Metanephros (tissue), 2 donors: ENCODE data around the gene AKAP5.

GRCh38 chr14:61608792-61609254, 86.5 kb upstream of the HIF1A start:
- RAMPAGE, long total RNA, result no peak

GRCh38 chr14:61694707-61695375, 472 bp upstream of the HIF1A start:
- RAMPAGE, long total RNA, result no peak

DNA sequence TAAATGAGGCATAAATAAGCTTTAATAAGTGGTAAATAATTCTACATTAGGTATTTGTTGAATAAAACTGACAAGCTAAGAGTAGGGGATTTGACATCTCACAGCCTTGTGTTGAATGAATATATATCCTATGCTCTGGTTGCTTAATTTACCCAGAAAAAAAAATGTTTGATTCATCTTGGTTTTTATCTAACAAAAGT, 22.9 kb upstream of the SNAPC1 start:
- RAMPAGE, long total RNA, result no peak

- RAMPAGE, long total RNA, result no peak
These were observed 1.2 kb downstream of the PPP2R5E start for GRCh38 chr14:63541988-63542377.

GRCh38 chr14:63542378-63542844, 766 bp downstream of the PPP2R5E start:
- RAMPAGE, long total RNA, result no peak

DNA sequence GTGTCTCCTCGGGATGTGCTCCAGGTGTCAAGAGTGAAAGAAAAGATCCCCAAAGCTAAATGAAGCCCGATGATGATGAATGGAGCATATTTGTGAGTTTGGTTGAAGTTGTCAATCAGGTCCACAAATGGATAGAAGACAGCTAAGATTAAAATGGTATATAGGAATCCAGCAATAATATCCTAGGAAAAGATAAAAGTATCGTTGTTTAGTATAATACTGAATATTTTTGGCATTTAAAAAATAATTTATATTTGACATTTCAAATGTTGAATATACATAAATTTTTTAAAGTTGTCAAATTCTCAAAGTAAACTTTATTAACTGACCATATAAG, 41.4 kb downstream of the SGPP1 start:
- RAMPAGE, long total RNA, result no peak

- RAMPAGE, long total RNA, result no peak
These were observed 38.3 kb downstream of the SYNE2 start for GRCh38 chr14:63890828-63891866.

GRCh38 chr14:63896072-63896884, 43.5 kb downstream of the SYNE2 start:
- RAMPAGE, long total RNA, result no peak

DNA sequence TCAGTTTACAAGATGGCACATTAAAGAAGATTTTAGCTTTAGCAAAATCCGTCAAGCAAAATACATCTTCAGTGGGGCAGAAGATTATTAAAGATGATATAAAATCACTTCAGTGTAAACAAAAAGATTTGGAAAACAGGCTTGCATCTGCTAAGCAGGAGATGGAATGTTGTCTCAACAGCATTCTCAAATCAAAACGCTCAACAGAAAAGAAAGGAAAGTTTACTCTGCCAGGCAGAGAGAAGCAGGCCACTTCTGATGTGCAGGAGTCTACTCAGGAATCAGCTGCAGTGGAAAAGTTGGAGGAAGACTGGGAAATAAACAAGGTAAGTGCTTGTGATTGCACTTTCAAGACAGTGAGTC, 178.2 kb downstream of the SYNE2 start:
- RAMPAGE, long total RNA, result no peak

DNA sequence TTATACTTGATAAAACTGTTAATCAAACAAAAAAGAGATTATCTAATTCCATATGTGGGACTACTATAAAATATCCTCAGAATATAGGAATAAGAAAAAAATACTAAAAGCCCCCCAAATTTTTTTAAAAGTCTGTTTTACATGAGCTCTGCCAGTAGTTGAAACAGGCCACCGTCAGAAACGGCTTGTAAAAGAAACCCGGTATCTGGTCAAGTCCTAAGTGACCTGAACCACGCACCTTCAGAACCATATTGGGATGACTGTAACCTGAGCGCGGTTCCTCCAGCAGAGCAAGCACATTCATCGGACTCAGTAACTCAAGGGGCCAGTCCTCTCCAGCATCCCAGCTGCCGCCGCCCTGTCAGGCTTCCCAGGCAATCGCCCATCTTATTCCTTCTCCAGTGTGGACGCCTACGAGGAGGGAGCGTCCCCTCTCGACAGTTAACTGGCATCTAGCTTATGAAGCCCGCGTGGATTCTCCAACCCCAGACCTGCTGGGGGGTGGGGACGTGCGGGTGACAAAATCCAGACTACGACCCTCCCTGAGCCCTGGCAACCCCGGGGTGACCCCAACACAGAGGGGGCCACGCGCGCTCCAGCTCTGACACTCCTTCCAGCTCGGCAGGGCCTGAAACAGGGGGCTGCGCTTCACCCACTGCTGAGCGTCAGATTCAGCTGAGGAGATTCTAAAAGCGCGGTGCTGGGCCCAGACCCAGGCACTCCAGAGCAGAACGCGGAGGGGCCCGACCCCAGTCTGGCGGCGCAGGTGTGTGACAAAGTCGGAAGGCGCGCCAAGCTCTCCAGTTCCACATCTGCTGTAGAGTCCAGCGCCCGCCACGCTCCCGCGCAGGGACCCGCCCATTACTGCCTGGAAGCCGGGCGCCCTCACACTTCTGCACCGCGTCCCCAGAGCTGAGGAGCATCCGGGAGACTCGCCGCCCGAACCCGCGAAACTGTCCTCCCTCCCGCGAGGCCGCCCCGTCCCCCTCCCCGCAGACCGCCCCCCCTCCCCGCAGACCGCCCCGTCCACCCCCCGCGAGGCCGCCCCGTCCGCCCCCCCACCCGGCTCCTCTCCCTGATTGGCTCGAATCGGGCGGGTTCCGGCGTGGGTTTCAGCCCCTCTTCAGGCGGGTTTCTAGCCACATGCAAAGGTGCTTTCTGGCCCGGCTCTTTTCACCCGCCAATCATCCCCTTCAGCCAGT, 43.9 kb upstream of the ESR2 start:
- RAMPAGE, long total RNA, result no peak

DNA sequence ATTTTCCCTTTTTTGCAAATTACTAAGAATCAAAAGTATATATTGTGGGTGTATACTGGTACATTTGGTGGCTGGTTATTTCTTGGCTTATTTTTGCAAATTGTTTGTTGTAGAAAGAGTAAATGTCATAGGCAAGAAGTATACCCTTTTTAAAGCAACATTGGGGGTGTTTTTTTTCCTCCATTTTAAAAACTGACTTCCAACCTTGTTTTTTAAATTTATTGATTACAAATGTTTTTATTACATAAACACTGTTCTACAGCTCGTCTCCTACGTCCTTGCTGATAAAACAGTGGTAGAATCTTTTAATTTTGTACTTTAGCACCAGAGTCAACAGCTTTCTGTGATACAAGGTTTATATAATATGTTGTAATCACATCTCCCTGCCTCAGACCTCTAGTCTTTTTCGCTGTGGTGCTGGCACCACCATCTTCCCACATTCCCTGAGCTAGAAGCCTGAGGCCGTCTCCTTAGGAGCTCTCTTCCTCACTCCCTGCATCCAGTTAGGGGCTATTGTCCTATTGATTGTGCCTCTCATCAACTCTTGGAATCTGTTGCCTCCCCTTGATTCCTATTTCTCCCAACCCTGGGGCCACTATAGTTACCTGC, 17.1 kb downstream of the MTHFD1 start:
- RAMPAGE, long total RNA, result no peak

- RAMPAGE, long total RNA, result no peak
These were observed at the start of gene AKAP5 for GRCh38 chr14:64464583-64465646. Gene AKAP5 (plus strand): TSS chr14:64465499.

- RAMPAGE, long total RNA, result no peak
These were observed 234 bp downstream of the AKAP5 start for GRCh38 chr14:64465647-64465818.

GRCh38 chr14:64501509-64502272, 1.9 kb downstream of the ZBTB25 start:
- RAMPAGE, long total RNA, result no peak

- RAMPAGE, long total RNA, result no peak
These were observed 3.1 kb downstream of the ZBTB1 start for GRCh38 chr14:64507463-64508350.

DNA sequence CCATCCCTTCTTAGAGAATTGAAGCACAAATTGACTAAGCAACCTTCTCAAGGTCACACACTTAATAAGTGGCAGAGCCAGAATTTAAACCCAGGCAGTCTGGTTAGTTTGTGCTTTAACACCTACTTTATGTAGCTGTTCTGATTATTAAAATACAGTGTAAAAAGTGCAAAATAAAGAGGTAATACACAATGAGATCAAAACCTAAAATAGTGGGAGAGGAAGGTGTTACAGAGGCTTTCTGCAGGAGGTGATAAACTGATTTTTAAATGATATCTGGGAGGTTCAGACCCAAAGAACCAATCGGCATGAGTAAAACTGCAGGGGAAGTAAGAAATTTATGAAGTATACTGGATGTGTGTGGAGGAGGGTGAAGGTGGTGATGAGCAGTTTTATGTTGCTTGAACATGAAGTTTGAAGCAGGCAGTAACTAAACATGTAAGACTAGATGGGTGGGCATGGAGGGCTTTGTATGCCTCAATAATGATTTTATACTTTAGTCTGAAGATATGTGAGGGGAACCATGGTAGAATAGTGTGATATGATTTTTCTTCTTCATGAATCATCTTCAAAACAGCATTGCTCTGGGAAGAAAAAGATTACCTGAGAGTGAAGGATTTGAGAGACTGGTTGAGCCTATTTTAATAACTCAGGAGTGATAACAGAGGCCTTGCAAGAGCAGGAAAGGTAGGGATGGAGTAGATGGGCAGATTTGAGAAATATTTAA, 5.8 kb downstream of the ZBTB1 start:
- RAMPAGE, long total RNA, result no peak

DNA sequence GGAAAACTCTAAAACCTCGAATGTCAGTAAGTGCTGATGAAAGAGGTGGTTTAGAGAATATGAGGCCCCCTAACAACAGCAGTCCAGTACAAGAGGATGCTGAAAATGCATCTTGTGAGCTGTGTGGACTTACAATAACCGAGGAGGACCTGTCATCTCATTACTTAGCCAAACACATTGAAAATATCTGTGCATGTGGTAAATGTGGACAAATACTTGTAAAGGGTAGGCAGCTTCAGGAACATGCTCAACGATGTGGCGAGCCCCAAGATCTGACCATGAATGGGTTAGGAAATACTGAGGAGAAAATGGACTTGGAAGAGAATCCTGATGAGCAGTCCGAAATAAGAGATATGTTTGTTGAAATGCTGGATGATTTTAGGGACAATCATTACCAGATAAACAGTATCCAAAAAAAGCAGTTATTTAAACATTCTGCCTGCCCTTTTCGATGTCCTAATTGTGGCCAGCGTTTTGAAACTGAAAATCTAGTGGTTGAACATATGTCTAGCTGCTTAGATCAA, 17.8 kb upstream of the HSPA2 start:
- RAMPAGE, long total RNA, result no peak

DNA sequence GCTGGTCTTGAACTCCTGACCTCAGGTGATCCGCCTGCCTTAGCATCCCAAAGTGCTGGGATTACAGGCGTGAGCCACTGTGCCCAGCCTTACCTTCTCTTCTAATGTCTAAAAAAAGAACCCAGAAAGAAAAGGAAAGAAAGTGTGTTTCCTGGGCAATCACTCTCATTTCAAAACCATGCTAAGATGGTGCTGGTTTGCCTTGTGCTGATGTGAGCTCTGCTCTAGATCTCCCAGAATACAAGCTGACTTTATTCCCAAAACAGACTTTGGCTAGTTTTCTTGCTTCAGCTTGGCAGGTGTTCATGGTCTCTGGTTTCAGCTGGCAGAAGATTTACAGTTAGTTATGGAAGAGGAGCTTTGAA, 34.3 kb downstream of the PPP1R36 start:
- RAMPAGE, long total RNA, result no peak

DNA sequence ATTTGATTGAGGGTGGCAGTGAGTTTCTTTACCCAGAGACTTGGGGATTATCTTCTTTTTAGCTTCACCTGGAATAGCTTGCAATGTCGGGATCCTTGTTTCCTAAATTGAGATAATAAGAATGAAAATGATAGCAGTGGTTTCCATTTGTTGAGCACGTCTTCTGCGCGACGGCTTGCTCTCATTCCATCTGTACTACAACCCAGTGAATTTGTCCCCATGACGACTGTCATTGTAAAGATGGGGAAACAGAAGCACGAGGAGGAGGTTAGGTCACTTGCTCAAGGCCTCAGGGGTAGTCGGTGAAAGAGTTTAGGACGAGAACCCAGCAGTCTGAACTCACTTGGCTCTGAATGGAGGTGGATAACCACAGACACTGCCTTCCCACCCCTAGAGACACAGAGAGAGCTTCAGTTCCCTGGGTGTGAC, 31.0 kb upstream of the PLEKHG3 start:
- RAMPAGE, long total RNA, result no peak

- RAMPAGE, long total RNA, result no peak
These were observed 22.1 kb upstream of the PLEKHG3 start for GRCh38 chr14:64681750-64682799.